Heart (tissue), 3 donors: ENCODE data around the gene ADAMTS14.

DNA sequence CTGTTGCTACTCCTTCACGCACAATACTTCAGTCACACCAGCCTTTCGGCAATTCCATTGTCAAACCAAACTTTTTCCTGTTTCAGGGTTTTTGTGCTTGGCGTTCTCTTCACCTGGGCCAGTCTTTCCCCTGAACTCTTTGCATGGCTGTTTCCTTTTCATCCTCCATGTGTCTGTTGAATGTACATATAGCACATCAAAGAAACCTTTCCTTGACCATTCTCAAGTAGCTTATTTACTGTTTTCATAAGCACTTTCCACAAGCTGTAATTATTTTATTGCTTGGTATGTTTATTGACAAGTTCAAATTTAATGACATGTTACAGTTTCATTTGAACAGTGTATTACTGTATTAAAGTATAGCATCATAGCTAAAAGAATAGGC, 5.9 kb upstream of the DNA2 start:
- RAMPAGE, long total RNA, 2 experiments, result no peak in any of the 2 experiments

DNA sequence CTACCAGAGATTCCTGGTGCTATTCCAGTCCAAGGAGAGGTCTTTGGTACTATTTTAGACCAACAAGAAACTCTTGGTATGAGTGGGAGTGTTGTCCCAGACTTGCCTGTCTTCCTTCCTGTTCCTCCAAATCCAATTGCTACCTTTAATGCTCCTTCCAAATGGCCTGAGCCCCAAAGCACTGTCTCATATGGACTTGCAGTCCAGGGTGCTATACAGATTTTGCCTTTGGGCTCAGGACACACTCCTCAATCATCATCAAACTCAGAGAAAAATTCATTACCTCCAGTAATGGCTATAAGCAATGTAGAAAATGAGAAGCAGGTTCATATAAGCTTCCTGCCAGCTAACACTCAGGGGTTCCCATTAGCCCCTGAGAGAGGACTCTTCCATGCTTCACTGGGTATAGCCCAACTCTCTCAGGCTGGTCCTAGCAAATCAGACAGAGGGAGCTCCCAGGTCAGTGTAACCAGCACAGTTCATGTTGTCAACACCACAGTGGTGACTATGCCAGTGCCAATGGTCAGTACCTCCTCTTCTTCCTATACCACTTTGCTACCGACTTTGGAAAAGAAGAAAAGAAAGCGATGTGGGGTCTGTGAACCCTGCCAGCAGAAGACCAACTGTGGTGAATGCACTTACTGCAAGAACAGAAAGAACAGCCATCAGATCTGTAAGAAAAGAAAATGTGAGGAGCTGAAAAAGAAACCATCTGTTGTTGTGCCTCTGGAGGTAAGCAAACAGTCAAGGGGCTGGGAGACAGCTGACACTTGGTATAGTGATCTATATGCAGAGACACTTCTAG, 13.6 kb downstream of the TET1 start:
- RAMPAGE, long total RNA, 2 experiments, result no peak in any of the 2 experiments

DNA sequence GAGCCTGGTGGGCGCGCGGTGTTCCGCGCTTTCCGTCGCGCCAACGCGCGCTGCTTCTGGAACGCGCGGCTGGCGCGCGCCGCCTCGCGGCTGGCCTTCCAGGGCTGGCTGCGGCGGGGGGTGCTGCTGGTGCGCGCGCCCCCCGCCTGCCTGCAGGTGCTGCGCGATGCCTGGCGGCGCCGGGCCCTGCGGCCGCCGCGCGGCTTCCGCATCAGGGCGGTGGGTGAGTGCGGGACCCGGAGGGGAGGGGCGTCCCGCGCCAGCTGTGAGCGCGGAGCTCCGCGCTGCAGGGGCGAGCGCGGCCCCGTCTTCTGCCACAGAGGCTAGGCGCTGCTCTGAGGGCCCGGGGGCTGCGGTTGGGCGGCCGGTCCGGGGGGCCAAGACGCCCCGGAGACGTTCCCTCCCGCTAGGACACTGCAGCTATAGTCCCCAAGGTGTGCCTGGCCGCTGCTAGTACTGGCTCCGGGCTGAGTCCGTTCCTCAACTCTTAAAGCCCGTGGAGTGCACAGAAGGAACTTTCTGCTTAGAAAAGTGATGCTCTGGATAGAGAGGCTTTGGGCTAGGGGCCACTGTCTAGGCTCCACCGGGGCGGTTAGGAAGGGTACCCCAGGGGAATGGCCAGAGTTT, 829 bp downstream of the STOX1 start:
- RAMPAGE, long total RNA, 2 experiments, result no peak in any of the 2 experiments

DNA sequence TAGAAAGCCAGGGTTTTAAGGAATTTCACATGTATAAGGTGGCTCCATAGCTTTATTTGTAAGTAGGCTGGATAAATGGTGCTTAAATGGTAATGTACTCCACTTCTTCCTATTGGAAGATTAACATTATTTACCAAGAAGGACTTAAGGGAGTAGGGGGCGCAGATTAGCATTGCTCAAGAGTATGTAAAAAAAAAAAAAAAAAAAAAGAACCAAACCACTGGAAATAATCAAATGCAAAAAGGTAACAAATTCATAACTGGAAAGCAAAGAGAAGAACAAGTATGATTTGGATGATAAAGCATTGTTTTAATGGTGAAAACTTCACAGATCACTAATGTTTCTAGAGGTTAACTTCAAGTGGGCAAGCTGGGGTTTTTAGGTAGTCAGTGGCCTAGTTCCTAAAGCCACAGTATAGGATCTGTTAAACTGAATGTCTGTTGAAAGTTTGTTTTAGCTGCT, 5.1 kb upstream of the KIFBP start:
- RAMPAGE, long total RNA, 2 experiments, result no peak in any of the 2 experiments

- RAMPAGE, long total RNA, 2 experiments, result no peak in any of the 2 experiments
Measured at GRCh38 chr10:69315523-69316109, 3.0 kb upstream of the HK1 start.

DNA sequence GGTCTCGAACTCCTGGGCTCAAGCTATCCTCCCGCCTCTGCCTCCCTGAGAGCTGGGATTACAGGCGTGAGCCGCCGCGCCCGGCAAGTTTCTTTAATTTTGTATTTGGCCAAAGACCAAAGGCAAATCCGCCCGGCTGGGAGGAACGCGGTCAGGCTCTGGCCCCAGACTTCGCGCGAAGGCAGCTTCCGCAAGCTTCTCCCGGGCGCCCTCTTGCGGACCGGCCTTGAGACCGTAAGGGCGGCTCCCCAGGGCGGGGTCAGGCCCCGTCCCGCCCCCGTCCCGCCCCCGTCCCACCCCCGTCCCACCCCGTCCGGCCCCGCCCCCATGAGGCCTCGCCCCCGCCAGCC, 8.2 kb downstream of the TACR2 start:
- RAMPAGE, long total RNA, 2 experiments, result no peak in any of the 2 experiments

DNA sequence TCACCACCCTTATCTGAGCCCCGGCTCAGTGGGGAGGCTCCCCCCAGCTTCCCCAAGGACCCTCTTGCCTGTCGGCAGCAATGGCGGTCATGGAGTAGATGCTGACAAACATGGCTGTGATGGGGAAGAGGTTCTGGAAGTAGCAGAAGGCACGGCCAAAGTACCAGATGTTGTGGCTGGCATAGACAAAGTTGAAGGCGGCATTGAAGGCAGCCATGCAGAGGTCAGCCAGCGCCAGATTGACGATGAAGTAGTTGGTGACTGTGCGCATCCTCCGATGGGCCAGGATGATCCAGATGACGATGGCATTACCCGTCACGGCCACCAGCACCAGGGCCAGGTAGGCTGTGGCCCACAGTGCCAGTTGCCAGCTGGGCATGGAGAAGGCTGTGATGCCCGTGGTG, 852 bp downstream of the TACR2 start:
- RAMPAGE, long total RNA, 2 experiments, result no peak in any of the 2 experiments

GRCh38 chr10:69449492-69450199, 1.6 kb upstream of the TSPAN15 start:
- RAMPAGE, long total RNA, 2 experiments, result no peak in any of the 2 experiments

DNA sequence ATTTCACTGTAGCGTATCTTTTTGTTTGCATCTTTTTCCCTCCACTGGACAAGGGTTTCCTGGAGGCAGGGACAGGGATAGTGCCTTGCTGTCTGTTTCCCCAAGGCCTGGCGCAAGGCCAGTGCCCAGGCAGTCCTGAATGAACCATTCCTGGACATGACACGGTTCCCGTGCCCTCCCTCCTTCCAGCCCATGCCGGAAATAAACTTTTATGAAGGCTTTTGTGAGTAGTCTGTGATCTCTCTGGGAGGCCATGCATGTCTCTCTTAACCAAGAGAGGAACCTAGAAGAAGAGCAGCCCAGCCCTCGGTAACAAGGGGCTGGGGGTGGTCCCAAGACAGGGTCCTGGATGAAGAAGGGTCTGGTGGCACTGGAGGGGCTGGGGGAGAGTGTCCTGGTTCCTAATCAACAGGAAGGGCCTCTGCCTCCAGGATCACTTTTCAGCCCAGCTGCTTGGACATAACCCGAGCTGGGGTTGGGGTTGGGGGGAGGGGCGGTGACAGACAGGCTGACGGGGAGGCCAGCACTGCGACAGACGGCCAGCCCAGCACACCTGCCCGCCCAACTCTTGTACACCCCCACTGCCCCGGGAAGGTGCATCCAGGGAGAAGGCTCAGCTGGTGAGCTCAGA, 44.3 kb downstream of the COL13A1 start:
- RAMPAGE, long total RNA, 2 experiments, result no peak in any of the 2 experiments

DNA sequence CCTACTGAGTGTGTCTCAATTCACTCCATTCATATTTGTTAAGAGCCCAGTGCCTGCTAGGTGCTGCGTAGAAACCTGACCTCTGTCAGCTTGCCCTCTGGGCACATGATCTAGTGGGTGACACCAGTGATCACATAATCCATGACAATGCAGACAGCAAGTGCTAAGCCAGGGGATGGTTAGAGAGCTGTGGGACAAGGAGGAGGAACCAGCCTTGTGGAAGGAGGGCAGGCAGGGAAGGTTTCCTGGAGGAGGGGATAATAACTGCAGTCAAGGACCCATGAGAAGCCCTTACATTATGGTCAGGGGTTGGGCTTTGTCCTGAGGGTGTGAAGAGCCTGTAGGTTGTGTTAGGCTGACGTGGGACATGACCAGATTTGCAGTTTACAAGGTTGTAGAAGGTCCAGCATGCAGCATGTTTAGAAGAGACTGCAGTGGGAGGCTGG, 81.7 kb downstream of the COL13A1 start:
- RAMPAGE, long total RNA, 2 experiments, result no peak in any of the 2 experiments

- RAMPAGE, long total RNA, 2 experiments, result no peak in any of the 2 experiments
Measured at GRCh38 chr10:70209022-70209497, 24.2 kb downstream of the PPA1 start.

DNA sequence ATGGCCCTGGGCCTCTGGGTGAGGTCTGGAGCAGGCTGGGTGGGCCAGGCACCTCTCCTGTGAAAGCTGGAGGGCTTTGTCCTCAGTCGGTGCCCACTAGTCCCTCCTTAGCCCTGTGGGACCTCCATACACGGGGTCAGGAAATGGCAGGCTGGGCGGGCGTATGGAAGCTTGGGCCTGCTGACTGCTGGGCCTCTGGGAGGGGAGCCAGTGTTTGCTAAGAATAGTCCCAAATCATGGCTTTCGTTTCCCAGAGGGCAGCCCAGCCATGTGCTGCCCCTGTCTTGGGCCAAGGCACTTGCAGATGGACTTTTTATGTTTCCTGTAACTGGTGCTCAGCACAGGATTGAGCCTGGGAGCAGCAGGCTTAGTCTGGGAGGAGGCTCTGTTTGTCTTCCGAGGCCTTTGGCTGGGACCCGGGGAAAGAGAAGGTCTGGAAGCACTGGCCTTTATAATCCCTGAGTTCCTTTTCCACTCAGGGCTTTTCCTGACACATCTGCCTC, 3.6 kb downstream of the PALD1 start:
- RAMPAGE, long total RNA, 2 experiments, result no peak in any of the 2 experiments

GRCh38 chr10:70500578-70501385, 22.2 kb downstream of the PALD1 start:
- RAMPAGE, long total RNA, 2 experiments, result no peak in any of the 2 experiments

DNA sequence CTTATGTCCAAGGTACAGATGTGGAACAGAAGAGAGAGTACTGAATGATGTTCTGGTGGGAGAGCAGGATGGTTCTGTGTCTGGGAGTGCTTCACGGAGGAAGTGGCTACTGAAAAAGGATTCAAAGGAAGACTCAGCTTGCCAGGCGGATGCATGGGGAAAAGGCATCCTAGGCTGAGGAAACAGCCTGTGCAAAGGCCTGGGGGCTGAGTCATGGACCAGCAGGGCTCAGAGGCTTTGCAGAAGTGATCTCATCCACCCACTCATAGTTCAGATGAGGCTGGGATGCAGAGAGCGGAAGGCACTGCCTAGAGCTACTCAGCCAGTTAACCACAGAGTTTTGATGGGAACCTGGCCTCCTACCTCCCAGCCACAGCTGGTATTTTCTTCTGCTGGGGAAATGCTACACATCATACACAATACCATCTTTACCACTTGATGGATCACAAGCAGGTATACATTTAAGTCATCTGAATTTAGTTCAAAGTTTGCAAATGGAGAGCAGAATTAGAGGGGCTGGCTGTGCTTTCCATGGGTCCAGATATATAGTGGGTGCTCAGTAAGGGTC, 15.8 kb upstream of the ADAMTS14 start:
- RAMPAGE, long total RNA, 2 experiments, result no peak in any of the 2 experiments

DNA sequence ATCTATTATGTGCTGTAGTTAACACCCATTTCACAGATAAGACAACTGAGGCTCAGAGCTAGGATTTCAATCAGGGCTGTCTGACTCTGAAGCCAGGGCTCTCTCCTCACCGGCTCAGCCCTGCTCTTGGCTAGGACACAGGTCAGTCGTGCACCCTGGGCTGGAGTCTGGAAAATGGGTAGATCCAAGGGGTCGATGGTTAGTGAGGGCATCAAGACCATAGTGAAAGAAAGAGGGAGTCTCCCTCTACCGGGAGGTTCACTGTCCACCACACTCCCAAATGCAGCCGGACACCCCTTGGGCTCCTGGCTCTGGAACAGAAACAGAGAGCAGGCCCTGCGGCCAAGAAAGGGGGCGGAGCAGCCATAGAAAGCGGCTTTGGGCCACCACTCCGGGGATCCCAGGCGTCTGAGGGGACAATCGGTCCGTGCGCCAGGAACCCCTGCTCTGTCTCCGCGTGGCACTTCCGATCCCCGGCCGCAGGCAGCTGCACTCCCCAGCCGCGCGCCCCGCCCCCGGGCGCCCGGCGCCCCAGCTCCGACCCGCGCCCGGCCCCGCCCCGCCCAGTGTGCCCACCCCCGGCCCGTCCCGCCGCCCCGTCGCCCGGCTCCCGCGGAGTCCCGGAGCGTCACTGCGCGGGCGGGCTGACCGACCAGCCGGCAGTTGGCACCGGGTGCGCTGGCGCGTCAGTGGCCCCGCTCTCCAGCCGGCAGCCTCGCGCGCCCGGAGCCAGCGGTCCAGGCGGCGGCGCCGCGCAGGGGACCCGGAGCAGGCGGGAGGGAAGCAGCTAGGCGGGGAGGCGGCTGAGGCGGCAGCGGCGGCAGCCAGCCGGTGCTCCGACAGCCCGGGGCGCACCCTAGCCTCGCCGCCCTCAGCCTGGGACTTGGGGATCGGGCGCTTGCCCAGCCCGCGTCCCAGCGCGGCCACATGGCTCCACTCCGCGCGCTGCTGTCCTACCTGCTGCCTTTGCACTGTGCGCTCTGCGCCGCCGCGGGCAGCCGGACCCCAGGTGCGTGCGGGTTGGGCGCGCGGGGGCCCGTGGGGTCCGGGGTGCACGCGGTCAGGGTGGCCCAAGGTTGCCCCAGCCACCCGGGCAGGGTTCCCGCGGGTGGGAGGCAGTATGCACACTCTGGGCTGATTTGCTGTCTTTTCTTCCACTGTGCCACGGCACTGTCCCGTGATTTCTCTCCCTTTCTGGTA, at the start of gene ADAMTS14:
Gene ADAMTS14, plus strand, starts transcription at position 631 of the 1,200 bp plus-strand sequence.
- RAMPAGE, long total RNA, 2 experiments, result no peak in any of the 2 experiments

- RAMPAGE, long total RNA, 2 experiments, result no peak in any of the 2 experiments
Measured at GRCh38 chr10:70830028-70830765, 14.4 kb downstream of the SGPL1 start.

DNA sequence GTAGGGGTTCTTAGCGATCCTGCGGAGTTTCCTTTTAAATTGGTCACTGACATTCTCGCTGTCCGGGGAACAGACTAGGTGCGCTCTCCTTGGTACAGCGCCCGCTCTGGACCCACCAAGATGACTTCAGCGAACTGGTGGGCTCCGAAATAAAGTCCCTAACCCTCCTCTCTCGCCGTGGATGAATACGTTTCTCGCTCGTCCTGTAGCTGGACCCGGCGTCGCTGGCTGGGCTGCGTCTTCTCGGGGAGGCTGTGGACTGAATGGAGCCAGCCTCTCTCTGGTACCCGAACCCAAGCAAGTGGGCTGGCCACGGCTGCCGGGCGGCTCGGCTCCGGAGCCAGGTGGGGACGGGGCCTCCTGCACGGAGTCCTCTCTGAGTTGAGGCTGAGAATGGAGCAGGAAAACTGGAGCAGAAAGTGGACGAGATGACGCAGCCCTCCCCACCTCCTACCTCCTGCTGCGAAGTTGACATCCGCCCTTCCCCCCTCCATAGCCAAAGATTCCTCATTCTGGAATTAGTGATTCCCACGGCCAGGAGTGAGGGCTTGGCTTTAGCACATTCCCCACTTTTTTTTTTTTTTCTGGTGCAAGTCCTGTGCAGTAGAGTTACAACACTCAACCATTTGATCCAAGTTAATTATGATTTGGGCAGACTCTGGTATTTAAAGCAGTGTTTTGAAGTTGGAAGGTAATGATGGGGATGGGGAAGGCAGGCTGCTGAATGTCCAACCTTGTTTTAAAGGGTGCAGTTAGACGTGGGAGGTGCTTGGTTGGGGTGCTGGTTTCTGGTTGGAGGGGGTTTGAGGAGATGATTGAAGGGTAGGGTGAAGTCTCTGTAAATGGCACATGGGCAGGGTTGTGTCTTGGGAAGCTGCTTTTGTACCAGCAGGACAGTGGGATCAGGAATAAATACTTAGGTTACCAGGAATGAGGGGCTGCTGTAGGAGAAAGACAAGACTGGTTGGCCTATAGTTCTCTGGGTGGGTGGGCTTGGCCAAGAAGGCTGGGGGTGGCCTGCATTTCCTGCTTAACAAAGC, 1.7 kb downstream of the UNC5B start:
- RAMPAGE, long total RNA, 2 experiments, result no peak in any of the 2 experiments

- RAMPAGE, long total RNA, 2 experiments, result no peak in any of the 2 experiments
Measured at GRCh38 chr10:71229274-71229727, 16.9 kb downstream of the UNC5B start.

DNA sequence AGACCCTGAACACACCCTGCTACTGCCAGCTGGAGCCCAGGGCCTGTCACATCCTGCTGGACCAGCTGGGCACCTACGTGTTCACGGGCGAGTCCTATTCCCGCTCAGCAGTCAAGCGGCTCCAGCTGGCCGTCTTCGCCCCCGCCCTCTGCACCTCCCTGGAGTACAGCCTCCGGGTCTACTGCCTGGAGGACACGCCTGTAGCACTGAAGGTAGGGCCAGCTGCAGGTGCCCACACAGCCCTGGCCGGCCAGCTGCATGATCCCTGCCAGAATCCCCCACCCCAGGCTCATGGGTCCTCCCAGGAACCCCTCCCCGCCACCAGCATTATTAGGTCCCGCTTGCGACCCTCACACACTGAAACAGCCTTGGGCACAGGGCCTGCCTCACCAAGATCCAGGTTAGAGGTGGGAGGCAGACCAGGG, 25.3 kb upstream of the SLC29A3 start:
- RAMPAGE, long total RNA, 2 experiments, result no peak in any of the 2 experiments

GRCh38 chr10:71347829-71348293, 28.8 kb downstream of the SLC29A3 start:
- RAMPAGE, long total RNA, 2 experiments, result no peak in any of the 2 experiments